Subcutaneous preadipocyte (primary cell): Measurements from ENCODE around the genes DSC1, TRAPPC8 and GAREM1.

GRCh38 chr18:31099442-31099831 lies 2.8 kb downstream of the DSC2 start:
- CAGE, long polyA plus RNA = no peak

GRCh38 chr18:31100843-31101833 lies 1.1 kb downstream of the DSC2 start:
- CAGE, long polyA plus RNA = no peak

GRCh38 chr18:31162565-31163044 lies at the start of gene DSC1:
TSS of gene DSC1 (minus strand) at chr18:31162856.
- CAGE, long polyA plus RNA = no peak

- CAGE, long polyA plus RNA = no peak
Measured at GRCh38 chr18:31223503-31223803, 60.8 kb upstream of the DSC1 start.

DNA sequence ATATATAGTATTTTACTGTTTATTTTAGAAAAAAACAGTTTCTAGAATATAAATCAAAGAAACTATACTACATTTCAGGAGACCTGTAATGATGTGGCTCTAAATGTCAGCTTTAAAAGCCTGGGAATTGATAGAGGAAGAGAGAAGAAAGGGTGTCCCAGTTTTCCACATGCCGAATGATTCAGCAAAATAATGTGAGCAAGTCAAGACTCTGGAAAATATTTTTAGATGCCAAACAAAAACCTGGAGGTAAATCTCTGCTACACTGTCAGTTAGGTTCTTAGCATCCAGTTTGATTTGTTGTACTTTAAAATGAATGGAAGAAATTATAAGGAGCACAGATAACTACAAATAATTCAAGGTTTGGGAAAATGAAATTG lies 67.0 kb upstream of the DSG1 start:
- CAGE, long polyA plus RNA = no peak

GRCh38 chr18:31486473-31487173 lies 11.4 kb upstream of the DSG2 start:
- CAGE, long polyA plus RNA = no peak

DNA sequence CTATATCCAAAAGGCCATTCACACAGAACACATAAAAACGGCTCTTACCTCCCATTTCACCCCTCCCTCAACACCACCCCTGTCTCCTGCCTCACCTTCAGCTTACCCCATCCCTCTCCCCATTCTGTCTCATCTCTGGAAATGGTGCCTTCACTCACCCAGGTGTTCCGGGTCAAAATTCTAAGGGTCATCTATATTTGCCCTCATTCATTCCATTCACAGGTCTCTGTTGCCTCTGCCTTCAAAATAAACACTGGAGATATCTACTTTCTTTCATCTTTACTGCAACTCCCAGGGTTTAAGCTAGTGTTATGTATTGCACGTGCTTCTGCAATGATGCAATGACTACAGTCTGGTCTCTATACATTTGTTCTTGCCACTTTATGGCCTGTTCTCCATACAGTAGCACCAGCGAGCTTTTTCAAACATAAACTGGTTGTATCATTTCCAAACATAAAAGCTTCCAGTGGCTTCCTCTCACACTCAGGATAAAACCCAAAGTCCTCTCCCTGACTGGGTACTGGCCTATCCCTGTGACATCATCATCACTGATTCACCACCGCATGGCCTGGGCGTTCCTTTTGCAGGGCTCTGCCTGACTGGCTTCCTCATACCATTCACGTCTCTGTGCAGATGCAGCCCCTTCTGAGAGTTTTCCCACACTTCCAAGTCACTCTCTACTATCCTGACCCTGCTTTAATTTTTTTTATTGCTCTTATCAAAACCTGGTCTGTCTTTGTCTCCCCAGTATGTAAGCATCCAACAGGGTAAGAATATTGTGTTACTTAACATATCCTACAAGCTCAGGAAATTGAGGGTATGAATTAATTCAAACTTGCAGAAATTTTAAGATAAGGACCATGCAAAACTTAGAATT lies 14.4 kb downstream of the DSG2 start:
- CAGE, long polyA plus RNA = no peak

DNA sequence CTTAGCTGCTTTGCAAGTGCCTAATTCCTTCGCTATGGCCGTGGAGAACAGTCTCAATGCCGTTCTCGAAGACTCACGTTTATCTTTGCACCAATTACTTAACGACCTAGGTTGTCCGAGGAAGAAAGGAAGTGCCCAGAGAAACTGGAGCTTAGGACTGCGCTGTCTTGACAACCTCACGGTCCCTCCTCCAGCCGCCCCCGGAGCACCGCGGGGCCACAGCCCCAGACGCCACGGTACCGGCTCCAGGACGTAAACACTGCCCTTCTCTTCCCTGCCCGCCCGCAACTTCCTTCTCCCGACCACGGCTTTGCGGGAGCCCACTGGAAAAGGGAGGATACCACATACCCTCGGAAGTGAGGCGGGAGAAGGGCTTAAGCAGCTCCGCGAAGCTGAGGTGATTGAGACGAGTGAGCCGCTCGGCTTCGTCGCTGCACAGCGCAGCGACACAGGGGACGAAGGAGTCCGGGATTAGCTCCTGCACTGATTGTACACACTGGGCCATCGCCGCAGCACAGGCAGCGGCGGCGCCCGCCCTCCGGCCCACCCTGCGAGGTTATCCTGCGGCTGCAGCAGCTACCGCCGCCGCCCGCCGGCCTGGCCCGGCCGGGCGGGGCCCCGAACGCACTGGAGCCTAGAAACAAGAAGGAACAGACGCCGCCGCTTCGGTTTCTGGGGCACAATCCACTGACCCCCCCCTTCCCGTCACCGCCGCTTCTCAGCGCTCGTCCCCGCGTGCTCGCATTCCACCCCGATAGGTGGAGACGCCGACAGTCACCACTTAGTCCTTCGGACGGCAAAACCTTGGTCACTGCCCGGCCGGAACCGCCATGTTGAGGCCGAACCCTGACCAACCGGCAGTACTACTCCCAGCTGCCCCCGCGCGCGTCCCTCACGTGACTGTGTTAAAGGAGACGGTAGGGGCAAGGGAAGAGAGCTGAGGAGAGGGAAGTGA lies at the start of gene TRAPPC8:
TRAPPC8 (minus strand) TSS at position 869 of the 955 bp plus-strand sequence.
- CAGE, long polyA plus RNA = no peak

DNA sequence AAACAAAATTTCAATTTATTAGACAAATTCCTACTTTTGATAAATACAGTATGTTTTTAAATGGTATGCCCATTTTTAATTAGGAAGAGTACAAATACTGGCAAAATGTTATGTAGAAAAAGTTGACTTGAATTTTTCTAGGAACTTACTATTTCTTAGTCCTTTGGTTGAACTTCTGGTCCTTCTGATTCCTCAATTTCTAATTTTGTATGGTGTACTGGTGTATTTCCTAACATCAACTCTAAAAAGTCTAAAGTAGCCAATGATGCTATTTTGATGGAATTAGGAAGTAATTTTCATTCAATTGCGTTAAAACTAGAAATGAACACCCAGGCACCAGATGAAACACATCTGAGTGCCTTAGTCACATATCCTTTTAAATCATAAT lies 119.8 kb downstream of the GAREM1 start:
- CAGE, long polyA plus RNA = no peak

- CAGE, long polyA plus RNA = no peak
Measured at GRCh38 chr18:32368125-32368776, 102.4 kb downstream of the GAREM1 start.

DNA sequence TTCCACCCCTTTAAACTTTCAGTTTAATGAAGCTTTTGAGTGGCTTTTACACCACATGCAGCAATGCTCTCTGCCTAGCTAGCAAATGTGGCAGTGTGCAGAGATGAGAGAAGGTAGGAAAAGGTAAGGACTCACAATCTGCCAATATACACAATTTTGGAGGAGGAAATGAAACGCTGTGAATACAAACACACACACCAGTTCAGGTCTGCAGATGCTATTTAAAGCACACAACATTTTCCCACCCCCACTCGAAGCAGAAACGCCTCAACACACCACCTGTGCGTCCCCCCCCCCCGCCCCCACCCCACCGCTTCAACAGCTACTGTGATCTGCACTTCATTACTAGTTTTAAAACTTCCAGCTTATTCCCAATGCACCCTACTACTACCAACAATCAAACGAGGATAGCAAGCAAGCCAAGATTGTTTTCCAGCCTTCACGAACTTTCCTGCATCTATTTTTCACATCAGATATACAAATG lies 2.0 kb downstream of the GAREM1 start:
- CAGE, long polyA plus RNA = no peak

DNA sequence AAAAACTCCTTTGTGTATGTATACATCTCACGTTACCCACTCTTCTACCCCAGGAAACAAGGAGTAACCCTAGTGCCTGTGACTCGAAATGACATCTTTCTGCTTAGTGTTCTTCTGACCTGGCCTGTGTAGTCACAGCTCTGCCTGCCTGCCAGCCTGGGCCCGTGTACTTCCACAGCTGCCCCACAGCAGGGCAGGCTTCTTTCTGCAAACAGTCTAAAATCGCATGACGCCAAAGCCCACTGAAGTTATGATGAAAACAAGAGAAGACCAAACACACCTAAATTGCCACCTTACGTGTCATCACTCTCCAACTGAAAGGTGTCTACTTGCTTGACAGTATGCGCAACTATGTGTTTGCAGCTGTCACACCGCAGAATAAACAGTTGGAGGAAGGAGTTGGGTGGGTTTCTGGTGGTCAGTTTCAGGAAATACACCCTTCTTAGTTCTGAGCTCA lies 1.5 kb downstream of the GAREM1 start:
- CAGE, long polyA plus RNA = no peak

- CAGE, long polyA plus RNA = no peak
Measured at GRCh38 chr18:32470575-32471452, at the start of gene GAREM1. TSS of gene GAREM1 (minus strand) at chr18:32470882.

GRCh38 chr18:32737702-32738109 lies 35.1 kb downstream of the KLHL14 start:
- CAGE, long polyA plus RNA = no peak

- CAGE, long polyA plus RNA = no peak
Measured at GRCh38 chr18:33135985-33136613, 304.4 kb downstream of the CCDC178 start.

GRCh38 chr18:33316216-33316792 lies 124.2 kb downstream of the CCDC178 start:
- CAGE, long polyA plus RNA = no peak

DNA sequence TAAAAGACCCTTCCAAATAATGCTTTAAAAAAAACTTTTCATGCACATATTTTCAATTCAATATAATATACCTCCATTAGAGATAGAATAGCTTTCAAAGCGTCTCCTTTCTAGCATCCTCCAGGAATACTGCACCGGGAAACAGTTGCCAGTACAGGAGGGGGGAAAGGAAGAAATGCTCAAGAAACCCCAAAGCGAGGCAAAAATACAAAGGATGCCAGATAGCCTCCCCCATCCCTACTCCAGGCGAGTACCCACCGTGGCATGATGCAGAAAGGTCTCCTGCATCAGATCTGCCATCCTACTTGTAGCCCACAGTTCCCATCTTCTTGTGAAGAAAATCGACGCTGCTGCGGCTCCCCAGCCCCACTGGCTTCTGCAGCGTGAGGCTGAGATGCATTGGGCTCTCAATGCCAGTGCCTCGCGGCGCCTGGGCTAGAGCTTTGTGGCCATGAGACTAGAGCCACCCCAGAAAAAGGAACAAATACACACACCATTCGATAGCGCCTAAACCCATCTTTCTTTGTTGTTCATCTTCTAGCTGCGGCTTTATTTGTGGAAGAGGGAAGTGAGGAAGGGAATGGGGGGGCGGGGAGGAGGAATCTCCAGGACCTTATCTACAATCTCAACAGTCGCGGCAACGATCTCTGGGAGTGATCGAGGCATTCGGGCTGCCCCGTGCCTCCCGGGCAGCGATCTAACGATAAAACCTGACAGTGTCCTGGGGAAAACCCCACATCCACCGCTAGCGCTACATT lies 2.8 kb downstream of the NOL4 start:
- CAGE, long polyA plus RNA = no peak

GRCh38 chr18:34493523-34494386 lies 216.3 kb upstream of the DTNA start:
- CAGE, long polyA plus RNA = no peak

DNA sequence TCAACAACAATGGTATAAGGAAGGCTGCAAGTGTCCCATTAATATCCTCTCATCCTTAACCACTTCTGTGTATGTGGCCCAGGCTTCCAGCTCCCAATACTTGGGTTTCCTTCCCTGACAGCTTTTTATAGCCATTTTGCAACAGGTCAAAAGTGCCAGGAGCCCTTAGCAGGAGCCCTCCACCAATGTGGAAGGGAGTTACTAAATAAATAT lies 84.2 kb upstream of the MAPRE2 start:
- CAGE, long polyA plus RNA = no peak

DNA sequence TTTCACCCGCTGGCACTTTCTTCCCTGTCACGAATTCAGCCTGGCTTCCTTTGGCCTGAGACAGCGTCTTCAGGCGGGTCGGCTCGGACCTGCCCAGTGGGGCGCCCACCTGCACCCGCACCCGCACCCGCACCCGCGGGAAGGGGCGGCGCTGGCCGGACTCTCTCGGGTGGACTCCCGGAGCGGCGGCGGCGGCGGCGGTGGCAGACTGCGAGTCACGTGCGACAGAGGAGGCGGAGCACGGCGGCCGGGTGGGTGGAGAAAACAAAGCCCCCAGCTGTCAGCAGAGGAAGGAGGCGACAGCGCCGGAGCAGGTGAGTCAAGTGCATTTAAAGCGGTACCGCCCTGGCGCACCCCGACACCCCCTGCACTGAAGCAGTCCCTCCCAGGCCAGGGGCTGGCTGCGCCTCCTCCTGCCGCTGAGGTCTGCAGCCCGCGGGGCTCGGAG lies 64.4 kb upstream of the MAPRE2 start:
- CAGE, long polyA plus RNA = no peak